A172 (cell line): ENCODE data around the gene IL4R.

- RAMPAGE, long total RNA: no peak
These were observed 17.1 kb downstream of the C16orf82 start for GRCh38 chr16:27083824-27084305.

- RAMPAGE, long total RNA: no peak
These were observed 7.3 kb upstream of the KDM8 start for GRCh38 chr16:27196027-27196350.

- RAMPAGE, long total RNA: no peak
These were observed 23.1 kb downstream of the KDM8 start for GRCh38 chr16:27226511-27226840.

DNA sequence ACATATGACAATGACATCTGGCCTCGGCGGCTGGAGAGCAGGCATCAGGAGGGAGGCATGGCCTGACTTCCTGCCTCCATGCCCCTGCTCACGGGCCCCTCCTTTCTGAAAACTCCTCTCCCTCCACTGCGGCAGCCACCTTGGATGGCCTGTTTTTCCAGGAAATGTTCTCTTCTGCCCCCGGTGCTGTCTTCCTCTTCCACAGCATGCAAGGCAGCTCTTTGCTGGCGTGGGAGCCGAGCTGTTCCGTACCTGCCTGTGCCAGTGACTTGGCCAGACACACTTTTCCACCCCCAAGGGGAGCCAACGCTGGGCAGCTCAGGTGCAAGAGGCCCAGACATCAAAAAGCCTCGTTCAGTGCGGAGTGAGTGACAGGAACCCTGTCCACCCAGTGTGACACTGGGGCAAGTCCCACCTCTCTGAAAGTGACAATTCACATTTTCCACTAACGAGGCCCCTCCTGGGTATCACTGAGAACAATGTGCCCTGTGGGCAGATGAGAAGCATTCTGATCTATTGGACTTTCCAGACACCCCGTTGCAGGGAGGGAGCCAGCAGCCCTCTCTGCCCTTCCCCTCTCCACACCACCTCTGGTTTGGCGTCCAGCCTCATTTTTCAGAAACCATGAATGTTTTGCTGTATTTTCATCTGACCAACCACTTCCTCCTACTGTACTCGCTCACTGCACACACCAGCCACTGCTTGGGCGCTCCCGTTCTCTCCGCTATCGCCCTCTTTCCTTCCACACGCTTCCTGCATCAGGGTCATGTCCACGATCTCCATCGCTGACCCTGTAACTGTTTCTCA is 31.1 kb downstream of the NSMCE1 start:
- RAMPAGE, long total RNA: no peak

DNA sequence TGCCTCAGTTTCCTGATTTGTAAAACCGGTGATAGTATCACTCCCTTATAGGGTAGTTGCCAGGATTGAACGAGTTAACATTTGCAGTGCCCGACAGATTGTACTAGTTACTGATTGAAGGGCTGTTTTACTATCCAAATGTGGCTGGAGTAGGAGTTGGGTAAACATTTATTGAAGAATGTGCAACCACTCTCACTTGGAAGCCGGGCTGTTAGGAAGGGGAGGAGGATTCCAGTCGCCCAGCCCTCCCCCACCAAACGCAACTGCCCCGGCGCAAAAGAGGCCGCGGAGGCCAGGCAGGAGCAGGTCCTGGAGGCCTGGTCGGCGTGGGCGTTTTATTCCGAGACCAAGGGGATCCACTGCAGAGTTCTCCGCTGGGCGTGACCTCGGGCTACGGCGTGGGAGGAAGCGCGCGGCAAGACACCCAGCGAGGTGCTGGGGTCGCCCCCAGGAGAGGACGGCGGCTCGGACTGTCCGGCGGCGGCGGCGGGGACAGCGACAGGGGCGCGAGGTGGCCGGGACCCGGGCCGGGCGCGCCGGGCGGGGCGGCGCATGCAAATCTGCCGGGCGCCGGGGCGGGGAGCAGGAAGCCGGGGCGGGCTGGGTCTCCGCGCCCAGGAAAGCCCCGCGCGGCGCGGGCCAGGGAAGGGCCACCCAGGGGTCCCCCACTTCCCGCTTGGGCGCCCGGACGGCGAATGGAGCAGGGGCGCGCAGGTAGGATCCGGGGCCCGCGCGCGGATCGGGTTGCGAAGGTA is at the start of gene IL4R:
TSS of gene IL4R (plus strand) at position 668 of the 755 bp plus-strand sequence.
- RAMPAGE, long total RNA: no peak

DNA sequence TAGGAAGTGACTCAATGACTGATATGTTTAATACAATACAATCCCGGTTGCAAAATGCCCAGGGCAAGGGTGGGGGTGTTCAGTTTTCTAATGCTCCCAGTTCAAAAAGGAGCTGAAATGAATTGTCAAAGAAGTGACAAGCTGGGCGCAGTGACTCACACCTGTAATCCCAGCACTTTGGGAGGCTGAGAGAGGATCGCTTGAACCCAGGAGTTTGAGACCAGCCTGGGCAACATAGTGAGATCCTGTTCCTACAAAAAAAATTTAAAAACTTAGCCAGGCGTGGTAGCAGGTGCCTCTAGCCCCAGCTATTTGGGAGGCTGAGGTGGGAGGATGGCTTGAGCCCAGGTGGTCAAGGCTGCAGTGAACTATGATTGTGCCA is 2.2 kb downstream of the IL4R start:
- RAMPAGE, long total RNA: no peak

DNA sequence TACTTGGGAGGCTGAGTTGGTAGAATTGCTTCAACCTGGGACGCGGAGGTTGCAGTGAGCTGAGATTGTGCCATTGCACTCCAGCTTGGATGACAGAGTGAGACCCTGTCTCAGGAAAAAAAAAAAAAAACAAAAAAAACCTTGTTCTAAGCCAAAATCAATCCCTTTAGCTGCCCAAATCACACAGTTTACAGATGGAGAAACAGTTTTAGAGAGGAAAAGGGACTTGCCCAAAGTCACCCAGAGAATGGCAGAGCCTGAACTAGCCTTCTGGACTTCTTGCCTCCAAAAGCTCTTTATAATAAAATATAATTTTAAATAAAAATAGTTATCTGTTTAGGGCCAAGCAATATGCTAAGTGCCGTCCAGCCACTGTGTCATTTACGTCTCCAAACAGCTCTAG is 35.6 kb upstream of the IL21R start:
- RAMPAGE, long total RNA: no peak

DNA sequence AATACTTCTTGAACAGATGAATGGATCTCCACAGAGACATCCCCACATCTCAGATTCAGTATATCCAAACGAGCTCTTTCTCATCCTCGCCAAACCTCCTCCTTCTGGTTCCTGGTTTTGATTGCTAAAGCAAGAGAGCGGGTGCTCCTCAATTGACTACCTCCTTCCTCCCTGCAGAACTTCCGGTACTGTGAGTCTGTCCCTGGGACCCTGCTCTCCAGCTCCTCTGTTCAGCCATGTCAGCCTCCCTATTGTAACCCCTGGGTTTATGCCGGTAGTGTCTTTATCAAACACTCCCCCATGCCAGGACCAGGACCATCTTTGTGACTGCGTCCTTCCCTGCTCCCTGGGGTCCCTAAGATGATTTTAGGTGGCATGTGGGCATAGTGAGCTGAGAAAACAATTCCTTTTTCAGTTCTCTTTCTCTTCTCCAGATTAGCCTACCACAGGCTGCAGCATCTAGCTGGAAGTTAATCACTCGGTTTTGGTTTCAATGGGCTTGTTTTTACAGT is 27.8 kb upstream of the IL21R start:
- RAMPAGE, long total RNA: no peak

GRCh38 chr16:27405956-27407054 is 4.3 kb downstream of the IL21R start:
- RAMPAGE, long total RNA: no peak

DNA sequence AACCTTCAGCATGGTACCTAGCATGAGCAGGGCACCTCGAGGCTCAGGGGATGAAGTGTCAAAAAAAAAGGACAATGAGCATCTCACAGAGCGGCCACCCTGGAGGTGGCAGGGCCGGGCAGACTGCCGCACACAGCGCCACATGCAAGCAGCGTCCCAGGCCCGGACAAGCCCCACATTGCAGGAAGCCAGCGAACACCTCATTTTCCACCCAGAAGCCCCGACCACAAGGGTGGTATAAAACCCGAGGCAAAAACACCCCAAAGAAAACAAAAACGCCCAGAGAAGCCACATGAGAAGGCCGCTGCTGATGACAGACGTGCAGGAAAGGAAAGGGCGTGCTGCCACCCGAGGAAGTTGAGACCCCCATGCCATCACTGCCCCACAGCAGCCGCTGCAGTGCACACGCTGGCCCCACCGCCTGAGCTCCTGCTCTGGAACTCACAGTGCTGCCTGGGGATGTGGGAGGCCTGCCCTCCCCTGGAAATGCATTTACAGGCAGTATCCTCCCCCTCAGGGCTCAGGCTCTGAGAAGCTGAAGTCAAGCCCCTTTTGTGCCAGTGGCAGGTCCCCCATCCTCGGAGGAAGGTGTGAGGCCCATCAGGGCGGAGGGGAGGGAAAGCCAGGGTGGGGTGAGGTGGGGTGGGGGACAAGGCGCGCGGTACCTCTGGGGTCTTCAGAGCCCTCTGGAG is 61.8 kb downstream of the IL21R start:
- RAMPAGE, long total RNA: no peak

- RAMPAGE, long total RNA: no peak
These were observed 31.6 kb downstream of the GTF3C1 start for GRCh38 chr16:27517950-27518601.

GRCh38 chr16:28293663-28294157 is 1.4 kb downstream of the SBK1 start:
- RAMPAGE, long total RNA: no peak

DNA sequence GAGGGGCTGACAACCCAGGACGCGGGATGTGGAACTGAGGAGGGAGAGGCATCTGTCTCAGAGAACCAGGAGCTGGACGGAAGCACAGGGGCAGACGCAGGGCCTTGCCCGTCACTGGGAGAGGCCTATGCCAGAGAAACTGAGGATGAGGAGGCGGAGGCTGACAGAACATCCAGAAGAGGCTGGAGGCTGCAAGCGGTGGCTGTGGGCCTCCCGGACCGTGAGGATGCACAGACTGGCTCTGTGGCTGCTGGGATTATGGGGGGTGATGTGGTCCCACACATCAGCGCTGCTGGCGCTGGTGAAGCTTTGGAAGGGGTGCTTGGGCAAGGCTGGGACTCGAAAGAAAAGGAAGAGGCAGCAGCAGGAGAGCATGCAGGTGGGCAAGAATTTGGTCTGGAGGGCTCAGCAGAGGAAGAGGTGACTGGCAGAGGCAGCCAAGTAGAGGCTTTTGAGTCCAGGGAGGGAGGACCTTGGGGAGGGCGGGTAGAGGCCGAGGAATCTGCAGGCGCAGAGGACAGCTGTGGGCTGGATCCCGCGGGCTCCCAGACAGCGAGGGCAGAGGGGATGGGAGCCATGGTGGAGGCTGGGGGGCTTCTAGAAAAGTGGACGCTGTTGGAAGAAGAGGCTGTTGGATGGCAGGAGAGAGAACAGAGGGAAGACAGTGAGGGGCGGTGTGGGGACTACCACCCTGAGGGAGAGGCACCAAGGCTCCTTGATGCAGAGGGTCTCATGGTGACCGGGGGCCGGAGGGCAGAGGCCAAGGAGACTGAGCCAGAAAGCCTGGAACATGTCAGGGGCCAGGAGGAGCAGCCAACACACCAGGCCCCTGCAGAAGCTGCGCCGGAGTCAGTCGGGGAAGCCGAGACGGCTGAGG is 2.9 kb downstream of the APOBR start:
- RAMPAGE, long total RNA: no peak

DNA sequence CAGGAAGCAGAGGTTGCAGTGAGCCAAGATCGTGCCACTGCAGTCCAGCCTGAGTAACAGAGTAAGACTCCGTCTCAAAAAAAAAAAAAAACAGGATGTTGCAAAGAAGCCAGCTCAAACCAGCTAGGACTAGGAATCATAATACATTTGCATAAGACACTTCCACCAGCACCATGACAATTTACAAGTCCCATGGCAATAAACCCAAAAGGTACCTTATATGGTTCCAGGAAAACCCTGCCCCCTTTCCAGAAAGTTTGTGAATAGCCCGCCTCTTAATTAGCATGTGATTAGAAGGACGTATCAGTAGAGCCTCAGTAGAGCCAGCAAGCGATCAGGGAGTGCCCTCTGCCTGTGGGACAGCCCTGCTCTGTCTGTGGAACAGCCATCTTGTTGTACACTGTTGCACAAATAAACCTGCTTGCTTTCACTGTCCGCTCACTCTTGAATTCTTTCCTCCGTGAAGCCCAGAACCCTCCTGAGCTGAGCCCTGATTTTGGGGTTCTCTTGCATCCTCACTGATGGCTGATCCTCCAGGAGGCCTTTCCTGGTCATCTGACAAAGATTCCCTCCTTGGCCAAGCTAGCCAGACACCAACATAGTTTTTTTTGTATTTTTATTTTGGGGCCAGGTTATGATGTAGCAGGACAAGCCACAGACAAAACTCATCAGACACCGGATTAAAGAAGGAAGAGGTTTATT is 14.0 kb downstream of the NUPR1 start:
- RAMPAGE, long total RNA: no peak

DNA sequence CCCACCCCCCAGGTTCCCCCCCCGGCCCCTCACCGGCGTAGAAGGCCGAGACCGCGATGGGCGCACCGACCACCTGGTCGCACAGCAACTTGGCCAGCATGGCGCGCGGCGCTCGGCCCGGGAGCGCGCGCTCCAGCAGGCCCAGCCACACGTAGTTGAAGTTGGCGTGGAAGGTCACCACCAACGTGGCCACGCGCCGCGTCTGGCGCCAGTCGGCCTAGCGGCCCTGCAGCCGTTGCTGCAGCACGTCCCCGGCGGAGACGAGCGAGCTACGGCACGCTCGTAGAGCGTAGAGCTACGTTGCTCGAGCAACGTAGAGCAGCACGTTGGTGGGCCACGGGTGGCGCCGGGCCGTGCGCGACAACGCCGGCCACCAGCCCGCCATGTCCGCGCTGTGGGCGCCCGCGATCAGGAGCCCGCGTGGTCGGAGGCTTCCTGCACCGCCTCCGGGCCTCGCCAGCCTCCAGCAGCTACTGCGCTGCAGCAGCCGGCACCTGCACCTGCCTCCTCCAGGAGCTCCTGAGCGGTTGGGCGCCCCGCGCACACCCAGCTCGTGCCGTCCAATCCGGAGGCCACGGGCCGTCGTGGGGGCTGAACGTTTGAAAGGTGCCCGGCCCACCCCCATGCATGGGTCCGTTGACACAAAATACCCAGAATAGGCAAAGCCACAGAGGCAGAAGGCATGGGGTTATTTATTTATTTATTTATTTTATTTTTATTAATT is 13.4 kb upstream of the SULT1A1 start:
- RAMPAGE, long total RNA: no peak

DNA sequence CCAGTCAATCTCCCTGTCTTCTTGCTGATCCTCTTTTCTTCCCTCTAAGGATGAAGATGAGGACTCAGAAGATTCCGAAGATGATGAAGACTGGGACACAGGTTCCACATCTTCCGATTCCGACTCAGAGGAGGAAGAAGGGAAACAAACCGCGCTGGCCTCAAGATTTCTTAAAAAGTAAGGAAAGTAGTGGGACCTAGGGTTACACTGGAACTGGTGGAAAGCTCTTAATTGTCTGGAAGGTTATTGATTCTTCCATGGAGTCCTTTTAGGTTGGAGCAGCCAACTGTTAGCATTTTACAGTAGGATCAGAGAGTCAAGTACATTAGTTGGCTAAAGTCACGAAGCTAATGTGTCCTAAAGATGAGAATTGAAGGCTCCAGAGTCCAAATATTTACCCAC is 4.0 kb downstream of the EIF3C start:
- RAMPAGE, long total RNA: no peak

DNA sequence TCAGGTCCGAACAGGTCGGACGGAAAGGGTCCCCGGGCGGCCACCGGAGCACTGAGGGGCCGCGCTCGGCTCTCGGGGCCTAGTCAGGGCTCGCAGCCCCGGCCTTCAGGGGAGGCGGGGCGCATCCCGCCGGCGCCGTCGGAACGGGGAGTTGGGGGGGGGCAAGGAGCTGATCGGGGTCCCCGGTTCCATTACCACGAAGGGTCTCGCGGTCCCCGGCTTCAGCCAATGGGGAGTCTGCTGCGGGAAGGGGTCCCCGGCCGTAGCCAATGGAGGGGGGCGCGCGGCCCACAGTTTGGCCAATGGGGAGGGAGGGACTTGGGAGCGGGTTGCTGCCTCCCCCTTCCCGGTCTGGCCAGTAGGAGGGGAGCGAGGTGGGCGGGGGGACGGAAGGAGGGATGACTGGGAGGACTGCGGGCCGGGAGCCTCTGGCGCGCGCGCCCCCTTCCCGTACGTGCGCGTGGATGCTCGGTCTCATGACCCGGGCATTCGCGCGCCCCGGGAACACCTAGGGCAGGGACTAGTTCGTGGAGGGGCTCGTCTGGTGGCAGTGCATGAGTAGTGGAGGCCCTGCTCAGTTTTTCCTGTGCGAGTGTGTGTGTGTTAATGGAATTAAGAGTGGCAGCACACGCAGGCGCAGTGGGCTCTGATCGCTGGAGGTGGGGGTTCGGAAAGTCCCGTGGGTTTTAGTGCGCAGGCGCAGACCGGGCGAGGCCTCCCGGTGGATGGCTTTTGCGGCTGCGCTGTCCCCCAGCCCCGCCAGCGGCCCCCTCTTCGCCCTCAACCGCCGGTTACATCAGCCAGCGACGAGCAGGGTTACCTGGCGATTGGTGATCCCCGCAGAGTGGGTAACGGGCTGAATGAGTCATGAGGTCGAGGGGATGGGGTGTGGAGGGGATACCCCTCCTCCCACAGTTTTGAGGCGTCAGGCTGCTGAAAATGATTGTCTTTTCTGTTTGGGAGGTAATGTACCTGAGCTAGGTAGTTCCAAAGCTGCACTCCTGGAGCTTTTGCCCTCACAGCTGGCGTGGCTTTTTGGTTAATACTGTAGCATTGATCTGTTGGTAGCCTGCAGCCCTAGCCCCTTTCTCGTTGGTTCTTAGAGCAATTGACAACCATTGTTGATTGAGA is 1.3 kb downstream of the ATXN2L start:
- RAMPAGE, long total RNA: start-site peak on the plus strand centred at position 762 of the sequence, 161 bp wide, 23 and 36 reads in 2 replicates

GRCh38 chr16:28844060-28844601 is 2.0 kb downstream of the TUFM start:
- RAMPAGE, long total RNA: no peak

GRCh38 chr16:28859137-28859600 is 4.5 kb upstream of the SH2B1 start:
- RAMPAGE, long total RNA: no peak

GRCh38 chr16:28902579-28902980 is 22.5 kb downstream of the RABEP2 start:
- RAMPAGE, long total RNA: no peak